Metanephros (tissue), 2 donors: Measurements from ENCODE around the gene YES1.

- RAMPAGE, long total RNA = no peak
Measured at GRCh38 chr18:194825-196071, 36.9 kb downstream of the USP14 start.

DNA sequence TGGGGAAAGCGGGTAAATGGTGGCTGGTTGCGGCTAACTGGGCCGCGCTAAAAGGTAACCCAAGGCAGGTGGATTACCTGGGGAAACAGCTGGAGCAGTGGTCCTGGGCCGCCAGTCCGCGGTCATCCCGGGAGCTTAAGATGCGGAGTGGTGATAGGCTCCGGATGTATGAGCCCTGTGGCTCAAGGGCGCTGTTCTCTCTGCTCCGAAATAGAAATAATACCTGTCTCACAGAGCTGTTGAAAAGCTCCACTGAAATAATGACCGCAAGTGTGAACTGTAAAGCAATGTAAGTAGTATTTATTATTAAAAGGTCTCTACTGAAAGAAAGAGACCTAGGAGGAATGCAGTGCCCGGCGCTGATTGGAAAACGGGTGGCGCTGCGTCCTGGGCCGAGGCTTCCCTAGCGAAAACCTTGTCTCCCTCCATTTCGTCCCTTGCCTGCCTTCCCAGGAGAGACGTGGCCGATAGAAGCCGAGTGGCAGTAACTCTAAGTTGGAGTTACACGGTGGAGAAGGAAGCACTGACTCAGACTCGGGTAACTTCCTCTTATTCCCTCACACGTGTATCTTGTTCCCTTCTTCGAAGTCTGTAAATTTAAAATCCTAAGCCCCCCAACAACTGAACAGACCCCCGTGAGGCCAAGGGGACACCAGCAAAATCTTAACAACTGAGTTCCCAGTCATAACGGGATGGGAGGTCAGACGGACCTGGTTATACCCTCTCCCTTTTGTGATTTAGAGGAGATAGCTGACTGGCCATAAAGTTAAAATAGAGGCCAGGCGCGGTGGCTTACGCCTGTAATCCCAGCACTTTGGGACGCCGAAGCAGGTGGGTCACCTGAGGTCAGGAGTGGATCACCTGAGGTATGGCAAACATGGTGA is 731 bp upstream of the THOC1 start:
- RAMPAGE, long total RNA = no peak

DNA sequence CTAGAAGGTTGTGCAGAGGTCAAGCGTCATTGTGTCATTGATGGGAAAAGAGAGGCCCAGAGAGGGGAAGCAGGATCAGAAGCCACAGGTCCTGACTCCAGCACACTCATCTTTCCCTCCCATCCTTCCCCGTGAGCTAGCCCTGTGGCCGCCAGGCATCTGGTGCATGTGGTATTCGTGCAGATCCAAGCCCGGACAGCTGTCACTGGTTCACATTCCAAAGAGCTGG is 94.0 kb upstream of the THOC1 start:
- RAMPAGE, long total RNA = no peak

GRCh38 chr18:498995-500031 is 1.2 kb downstream of the COLEC12 start:
- RAMPAGE, long total RNA = no peak

- RAMPAGE, long total RNA = start-site peak on the minus strand at chr18:812239-812283, 157 and 151 reads in 2 replicates
Measured at GRCh38 chr18:812183-812822, at the start of gene YES1. Gene YES1 (minus strand): TSS chr18:812242.

GRCh38 chr18:928832-929234 is 24.2 kb downstream of the ADCYAP1 start:
- RAMPAGE, long total RNA = no peak

DNA sequence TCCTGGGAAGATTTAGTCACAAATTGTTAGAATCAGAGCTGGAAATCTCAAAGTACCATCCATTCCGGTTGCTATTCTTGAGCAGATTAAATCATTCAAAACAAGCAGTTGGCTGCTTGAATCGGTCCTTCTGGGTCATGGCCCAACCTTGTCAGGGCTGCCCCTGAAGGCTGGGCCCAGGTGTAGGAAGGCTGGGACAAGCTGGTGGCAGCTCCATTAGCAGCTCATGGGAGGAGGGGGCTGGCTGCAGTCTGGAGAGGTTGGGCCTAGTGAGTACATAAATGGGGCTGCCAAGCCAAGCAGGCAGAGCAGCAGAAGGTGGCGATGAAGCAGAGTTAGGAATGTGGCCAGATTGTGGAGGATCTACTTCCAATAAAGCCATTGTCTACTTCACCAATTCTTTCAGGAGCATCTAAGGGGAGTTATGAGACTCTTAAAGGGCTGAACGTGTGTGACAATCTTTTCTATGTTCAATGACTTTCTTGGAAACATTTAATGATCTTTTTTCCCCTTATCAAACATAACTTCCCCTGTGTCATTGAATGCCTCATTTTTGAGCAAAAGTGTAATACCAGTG is 81.4 kb downstream of the ADCYAP1 start:
- RAMPAGE, long total RNA = no peak

GRCh38 chr18:1392560-1393515 is 488.2 kb downstream of the ADCYAP1 start:
- RAMPAGE, long total RNA = no peak

DNA sequence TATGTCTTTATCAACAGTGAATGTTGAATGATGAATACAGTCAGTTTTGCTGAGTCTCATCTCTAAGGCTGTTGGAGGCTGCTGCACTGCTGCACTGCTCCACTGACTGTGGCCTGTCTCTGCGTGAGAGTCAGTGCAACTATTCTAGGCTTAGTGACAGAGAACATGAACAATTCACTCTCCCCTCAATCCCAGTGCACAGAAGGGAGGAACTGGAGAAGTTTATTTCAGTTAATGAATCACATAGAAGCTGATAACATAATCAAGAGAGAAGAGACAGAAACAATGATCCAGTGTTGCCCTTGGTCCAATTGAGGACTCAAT is 483.4 kb downstream of the METTL4 start:
- RAMPAGE, long total RNA = no peak

DNA sequence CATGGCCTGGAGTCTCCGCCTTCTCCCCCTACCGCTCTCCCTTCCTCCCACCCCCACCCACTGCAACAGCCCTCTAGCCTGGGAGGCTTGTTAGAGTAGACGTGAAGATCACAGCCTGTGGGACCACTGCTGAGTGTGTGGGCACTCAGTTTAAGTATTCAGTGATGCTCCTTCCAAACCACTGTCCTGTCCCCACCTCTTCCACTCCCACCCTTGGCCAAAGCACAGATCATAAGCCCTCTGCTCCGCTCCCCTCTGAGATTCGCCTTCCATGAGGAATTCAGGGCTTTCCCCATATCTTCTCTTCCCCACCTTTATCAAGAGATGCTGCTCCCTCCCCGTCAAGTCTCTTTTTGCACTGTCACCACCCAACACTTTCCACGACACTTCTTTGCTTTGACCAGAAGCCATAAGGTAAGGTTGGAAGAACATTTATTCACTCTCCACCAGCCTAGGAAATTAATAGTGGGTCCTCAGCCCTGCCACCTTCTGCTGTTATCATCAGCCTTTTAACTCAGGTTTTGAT is 1.8 kb downstream of the METTL4 start:
- RAMPAGE, long total RNA = no peak

GRCh38 chr18:2589345-2589738 is 18.0 kb downstream of the NDC80 start:
- RAMPAGE, long total RNA = no peak

DNA sequence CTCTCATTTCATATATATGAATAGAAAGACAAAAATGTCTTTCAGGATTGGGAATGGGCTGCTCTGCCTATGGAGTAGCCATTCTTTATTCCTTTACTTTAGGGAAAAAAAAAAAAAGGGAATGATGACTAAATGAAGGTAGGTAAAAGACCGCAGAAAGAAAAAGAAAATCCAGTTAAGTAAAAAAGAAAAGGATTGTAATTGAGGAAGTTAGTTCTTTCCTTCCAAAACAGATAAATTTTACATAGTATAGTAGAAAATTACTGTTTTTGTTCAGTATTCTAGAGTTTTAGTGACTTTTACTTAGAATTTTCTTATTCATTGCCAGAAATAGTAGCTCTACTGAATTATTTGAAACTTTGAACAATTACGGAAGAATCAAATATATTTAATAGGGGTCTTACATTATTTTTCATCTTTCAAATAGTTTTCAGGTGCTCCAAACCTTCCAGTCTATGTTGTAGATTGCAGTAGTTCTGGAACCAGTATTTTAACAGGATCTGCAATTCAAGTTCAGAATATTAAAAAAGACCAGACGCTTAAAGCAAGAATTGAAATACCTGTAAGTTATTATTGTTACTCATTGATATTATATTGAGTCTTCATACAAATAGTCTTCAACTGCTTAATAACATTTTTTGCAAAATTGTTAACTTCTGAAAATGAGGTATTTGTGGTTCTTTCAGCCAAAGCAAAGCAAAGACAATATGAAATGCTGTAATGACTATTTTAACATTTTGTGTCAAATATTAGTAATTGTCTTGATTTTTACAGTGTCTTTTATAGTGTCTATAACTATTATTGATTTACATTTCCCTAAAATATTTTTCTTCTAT is 73.5 kb downstream of the SMCHD1 start:
- RAMPAGE, long total RNA = no peak

- RAMPAGE, long total RNA = no peak
Measured at GRCh38 chr18:2754077-2754824, 92.6 kb upstream of the EMILIN2 start.

DNA sequence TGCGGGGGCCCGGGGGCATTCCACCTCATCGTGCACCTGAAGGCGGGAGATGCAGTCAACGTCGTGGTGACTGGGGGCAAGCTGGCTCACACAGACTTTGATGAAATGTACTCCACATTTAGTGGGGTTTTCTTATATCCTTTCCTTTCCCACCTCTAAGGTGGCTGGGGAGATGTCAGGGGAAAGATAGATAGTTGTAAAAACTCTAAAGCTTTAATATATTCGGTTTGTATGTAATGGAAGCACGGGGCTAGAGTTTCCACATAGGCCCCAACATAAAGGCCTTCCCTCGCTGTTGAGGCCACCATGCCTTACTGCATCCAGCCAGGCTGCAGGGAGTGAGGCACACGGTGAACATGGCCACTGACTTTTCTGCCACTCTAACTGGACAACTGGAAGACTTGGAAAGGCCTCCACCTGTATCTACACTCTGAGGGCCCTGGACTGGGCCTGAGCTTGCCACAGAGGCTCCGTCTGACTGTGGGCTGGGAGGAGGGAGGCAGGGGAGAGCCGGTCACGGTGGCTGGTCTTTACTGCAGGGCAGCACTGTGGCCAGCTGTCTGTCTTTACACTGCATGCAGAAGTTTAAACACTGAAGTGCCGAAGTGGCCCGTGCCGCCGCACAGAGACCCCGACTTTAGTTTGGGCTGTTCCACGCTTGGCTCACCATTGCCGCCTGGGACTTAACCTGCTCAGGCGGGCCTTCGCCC is 66.6 kb downstream of the EMILIN2 start:
- RAMPAGE, long total RNA = no peak

DNA sequence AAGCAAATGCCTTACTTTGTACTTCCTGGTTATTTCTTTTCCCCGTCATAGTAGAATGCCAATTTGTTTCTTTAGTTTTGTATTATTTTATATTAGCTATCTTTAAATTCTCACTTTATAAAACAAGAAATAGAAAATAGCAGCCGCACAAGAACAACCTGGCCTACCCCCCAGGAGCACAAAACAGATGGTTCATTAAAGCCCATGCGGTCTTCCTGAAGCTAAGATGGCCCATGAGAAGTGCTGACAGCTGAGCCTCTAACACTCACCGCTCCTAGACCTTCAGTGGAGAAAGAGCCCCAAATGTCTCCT is 45.2 kb downstream of the LPIN2 start:
- RAMPAGE, long total RNA = no peak

DNA sequence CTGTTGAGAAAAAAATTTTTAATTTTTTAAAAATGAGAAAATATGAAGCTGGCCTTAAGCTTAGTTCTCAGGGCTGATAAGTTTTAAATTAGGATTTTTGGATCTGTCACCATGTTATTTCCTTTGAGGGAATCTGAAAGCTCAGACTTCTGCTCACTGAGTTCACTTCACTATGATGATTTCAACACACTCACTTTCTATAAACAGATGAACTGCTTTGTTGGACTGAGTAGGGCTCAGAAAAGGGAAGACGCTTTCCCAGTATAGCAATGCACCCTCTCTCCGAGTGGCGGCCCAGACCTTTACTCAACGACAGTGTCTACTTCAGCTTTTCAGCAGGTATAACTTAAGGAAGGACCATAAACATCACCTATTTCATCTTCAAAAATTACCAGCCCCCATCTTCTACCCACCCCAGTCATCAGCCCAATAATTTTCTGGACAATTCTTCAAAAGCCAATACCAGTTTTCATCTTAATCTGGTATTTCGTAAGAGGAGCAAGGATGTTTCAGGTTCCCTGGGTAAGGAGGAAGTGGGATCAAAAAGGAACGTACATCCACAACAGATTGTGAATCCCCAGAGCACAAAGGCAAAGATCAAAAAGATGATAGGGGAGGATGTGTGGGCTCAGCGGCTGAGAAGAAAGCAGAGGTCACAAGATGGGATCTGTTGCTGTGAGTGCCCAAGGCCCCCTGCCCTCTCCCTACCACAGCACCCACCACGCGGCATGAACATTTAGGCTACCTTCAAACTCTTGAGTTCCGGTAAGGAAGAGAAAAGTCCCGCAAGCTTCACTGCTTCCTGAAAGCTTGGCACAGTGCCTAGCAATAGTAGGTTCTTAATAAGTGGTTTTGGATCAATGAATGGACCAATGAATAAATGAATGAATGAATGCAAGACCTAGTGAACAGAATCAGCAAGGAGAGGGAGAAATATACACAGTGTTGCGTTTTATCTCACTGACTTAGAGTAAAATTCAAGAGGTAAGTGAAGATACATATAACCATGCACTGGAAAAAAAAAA is 41.9 kb downstream of the LPIN2 start:
- RAMPAGE, long total RNA = no peak

DNA sequence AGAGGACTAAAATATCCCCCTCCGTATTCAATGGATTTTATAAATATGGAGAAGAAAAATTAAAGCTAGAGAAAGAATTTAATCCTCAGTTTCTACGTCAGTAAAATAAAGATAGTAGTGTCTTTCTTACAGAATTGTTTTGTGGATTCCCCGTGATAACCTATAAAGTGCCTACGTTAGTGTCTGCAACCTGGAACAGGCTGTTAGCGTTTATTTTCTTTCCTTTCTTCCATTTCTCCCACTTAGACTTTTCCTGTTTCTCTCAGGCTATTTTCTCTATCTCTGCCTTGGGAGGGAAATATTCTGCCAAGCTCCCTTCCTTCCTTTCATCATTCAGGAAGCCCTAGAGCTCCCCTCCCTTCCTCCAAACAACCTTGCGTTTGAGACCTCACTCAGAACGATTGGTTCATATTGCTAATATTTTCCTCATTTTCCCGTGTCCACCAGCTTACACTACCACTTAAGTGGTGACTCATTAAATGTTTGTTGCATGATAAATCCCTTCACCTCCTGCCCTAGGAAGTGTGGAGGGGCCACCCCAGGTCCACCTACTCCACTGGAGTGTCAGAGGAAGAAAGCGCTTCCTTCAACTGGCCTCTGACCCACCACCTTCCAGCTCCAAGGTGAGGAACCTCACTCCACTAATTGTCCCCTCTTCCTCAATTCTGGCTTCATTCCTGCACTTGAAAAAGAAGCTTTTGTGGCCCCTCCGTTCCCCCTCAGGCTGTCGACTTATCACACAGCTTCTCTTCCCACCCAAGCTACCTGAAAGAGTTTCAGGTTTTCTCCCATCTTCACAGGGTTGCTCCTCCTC is 2.2 kb upstream of the LPIN2 start:
- RAMPAGE, long total RNA = no peak

- RAMPAGE, long total RNA = no peak
Measured at GRCh38 chr18:3060410-3061102, 47.6 kb upstream of the LPIN2 start.

GRCh38 chr18:3062474-3062916 is 49.6 kb upstream of the LPIN2 start:
- RAMPAGE, long total RNA = no peak

- RAMPAGE, long total RNA = no peak
Measured at GRCh38 chr18:3089417-3090065, 76.6 kb upstream of the LPIN2 start.